Peritoneum (tissue), 1 donor: Measurements from ENCODE around the genes TGDS and MBNL2.

- PRO-cap, result bidirectional peak, plus-strand start at chr13:91348807, minus-strand start at chr13:91348778
These were observed 49.8 kb upstream of the GPC5 start for GRCh38 chr13:91348344-91349236.

GRCh38 chr13:91350015-91351239 is 48.0 kb upstream of the GPC5 start:
- PRO-cap, result no peak

DNA sequence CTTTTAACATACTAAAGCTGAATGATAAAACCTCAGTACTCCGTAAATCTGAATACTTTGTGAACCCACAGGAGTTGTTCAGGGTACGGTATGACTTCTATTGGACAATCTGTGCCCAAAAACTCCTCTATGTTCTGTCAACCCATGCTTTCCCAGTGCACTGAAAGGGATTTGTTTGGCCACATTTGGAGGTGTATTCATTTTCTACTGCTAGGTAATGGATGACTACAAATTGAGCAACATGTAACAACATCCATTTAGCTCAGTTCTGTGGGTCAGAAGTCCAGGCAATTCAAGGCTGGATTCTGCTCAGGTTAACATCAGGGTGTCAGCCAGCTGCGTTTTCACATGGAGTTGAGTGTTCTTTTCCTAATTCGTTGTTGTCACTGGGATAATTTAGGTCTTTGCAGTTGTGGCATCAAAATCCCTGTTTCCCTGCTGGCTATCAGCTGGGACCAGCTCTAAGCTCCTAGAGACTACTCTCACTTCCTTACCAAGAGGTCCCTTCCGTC is 25.6 kb upstream of the GPC5 start:
- PRO-cap, result no peak

DNA sequence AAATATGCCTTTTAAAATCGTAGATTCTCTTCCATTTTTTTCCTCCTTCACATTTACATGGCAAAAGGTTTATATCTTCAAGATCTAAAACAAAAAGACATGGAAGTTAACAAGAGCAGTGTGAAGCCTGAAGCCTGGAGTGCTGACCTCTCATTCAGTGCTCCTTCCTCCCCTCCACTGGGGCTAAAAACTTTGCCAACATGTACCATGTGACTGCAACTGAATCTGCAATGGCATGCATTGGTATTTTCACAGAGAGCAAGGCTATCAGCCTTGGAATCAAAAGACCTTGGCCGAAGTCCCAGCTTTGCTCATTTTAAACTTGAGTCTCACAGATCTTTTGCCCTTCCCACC is 325.2 kb downstream of the DCT start:
- PRO-cap, result no peak

DNA sequence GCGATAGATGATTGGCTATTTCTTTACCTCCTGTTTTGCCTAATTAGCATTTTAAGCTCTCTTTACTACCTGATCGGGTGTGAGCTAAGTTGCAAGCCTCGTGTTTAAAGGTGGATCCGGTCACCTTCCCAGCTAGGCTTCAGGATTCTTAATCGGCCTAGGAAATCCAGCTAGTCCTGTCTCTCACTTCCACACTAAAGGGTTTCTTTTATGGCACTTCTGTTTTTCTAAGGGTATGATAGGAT is 176.3 kb downstream of the DCT start:
- PRO-cap, result no peak

DNA sequence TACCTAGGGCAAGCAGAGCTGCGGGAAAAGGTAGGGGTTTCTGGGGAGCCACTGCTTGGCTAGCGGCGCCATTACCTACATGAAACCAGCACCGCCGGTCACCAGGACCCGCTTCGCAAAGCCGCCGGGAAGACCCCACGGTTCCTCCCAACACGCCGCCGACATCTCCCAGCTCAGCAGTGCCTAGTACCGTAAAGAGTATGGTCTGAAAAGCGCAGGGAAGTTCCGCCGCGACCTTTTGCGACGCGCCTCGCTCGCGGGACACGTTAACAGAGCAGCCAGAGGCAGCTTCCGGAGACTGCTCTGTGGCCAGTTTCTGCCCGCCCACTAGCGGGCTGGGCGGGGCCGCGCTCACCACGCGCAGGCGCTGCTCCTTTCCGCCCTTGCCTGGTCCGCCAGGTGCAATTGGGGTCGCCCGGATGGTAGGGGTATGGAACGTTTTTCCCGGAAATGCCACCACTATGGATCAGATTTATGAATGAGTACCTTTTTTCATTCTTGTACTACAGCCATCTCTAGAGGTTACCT is at the start of gene TGDS:
Gene TGDS, minus strand, starts transcription at position 181 of the 528 bp plus-strand sequence.
- PRO-cap, result unidirectional peak, minus-strand start at position 181 of the sequence

- PRO-cap, result no peak
These were observed 519 bp downstream of the SOX21 start for GRCh38 chr13:94711887-94712164.

DNA sequence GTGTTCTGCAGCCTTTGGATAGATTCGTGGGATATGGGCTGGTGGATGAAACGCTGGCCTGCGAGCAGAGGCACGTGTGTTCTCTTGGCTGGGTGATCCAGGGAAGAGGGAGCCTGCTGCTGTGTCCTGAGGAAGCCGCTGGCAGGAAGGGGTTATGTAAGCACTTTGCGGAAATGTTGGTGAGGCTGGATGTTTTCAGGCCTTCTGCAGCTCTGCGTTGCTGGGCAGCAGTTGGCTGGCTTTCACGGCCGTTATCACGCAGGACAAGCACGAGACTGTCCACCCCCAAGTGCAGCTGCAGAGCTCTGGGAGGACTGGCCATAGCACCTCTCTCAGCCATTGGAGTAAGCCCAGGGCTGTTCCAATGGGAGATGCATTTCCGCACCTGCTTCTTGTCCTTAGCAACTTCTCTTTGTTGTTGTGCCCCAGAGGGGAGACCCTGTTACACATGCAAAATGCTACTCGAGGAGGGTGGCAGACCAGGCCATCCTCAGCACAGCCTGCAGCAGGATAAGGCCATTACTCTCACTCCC is 147.0 kb upstream of the SOX21 start:
- PRO-cap, result no peak

- PRO-cap, result no peak
These were observed 256.2 kb upstream of the SOX21 start for GRCh38 chr13:94968353-94969147.

DNA sequence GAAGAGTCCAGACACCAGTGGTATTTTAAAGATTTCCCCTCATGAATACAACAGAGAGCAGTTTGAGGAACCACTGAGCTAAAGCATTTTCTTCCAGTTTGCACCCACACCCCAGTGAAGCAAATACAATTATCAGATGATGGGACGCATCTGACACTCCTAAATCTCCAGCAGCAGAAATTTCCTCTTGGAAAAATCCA is 74.3 kb downstream of the ABCC4 start:
- PRO-cap, result no peak

DNA sequence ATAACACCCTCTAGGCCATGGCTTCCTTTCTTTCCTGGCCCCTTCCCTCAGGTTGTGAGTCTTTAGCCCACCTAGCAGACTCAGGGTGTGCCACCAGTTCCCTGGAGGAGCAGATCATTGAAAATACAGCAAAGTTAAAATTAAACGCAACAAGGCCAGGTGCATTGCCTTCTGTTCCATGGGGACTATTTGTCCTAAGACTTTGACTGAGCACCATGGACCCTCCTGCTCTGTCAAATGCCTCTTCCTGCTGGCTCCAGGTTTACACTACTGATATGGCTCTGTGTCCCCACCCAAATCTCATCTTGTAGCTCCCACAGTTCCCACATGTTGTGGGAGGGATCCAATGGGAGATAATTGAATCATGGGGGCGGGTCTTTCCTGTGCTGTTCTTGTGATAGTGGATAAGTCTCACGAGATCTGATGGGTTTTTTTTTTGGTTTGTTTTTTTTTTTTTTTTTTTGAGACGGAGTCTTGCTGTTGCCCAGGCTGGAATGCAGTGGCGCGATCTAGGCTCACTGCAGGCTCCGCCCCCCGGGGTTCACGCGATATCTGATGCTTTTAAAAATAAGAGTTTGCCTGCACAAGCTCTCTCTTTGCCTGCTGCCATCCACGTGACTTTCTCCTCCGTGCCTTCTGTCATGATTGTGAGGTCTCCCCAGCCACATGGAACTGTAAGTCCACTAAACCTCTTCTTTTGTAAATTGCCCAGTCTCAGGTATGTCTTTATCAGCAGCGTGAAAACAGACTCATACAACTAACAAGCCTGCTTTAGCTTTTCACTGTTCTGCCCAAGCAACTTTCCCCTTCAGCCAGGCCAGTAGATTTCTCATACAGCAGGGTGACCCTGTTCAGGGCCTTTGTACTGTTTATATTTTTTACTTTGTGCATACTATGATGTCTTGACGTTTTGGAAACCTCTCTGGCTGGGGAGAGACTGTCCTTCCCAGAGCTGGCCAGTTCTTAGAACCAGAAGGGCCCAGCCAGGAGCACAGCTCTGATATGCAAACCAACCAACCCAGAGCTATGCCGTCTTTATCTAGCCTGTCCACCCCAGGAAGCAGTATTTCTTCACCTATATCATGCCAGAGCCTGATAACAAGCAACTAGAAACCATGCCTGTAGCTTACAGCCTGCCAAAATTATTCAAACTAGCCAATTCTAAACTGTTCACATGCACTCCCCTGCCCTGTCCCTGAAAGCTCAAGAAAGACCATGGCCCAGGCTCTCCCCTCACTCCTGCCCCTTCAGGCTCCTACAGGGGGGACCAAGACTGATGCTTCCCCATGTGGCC is 27.4 kb downstream of the ABCC4 start:
- PRO-cap, result no peak

DNA sequence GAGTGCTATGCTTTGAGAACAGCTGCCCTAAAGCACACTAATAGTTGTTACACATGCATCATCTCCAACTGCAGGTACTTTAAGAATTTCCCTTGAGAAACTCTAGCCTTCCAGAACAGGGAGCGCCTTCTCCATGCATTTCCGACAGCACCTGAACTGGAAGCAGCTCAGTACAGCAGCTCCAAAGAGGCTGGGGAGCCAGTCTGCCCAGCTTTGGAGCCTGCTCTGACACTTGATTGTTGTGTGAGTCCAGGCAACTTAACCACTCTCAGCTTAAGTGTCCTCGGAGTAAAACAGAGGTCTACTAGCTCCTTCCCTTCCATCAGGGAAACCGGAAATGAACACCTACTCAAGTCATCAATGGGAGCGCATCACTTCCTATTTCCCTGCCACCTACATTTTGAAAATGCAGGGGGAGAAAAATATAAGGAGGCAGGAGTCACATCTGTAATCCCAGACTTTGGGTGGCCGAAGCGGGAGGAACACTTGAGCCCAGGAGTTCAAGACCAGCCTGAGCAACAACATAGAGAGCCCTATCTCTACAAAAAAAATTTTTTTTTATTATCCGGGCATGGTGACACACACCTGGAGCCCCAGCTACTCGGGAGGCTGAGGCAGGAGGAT is 2.6 kb downstream of the ABCC4 start:
- PRO-cap, result no peak

DNA sequence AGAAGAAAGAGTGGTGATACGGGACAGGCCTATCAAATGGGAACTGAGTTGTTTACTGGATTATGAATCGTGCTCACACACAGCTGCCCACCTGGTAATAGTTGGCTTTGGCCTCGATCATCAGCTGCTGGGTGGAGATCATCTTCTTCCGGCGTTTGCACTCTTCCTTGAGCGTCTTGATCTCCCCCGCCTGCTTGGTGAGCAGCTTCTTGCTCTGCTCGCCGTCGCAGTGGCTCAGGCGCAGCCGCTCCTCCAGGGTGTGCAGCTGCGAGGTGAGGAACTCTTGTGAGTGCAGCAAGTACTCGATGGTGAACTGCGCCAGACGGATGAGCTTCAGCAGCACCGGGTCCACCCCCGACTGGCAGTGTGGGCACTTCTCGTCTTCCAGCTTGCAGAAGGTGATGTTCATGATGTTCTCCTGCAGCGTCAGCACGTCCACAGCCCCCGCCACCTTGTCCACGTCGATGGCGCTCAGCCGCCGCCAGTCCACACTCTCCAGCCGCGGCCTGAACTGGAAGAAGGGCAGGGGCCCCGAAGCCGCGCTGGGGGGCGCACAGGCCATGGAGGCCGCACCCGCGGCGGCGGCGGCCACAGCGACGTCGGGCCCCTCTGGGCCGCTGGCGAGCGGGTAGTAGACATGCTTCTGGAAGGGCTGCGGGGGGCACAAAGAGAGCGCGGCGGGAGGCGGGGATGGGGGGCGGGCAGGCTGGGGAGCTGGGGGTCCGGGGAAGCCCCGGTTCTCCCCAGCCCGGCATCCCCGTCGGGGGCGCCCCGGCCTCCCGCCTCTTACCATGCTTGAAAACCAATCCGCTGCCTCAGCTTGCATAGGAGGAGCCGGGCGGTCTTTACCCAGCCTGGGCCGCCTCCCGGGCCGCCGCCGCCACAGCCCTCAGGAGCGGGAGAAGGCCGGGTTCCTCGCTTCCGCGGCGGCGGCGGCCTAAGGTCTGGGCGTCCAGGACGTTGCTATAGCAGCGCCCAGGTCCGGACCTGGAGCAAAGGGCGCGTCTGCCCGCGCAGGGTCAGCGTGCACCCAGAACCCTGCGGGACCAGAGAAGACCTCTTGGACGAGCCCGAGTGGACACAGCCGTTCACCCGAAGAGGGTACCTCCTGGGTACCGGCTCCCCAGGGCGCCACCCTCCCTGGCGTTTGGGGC is 2.9 kb downstream of the DZIP1 start:
- PRO-cap, result no peak

- PRO-cap, result no peak
These were observed 1.7 kb upstream of the MBNL2 start for GRCh38 chr13:97220297-97221037.

DNA sequence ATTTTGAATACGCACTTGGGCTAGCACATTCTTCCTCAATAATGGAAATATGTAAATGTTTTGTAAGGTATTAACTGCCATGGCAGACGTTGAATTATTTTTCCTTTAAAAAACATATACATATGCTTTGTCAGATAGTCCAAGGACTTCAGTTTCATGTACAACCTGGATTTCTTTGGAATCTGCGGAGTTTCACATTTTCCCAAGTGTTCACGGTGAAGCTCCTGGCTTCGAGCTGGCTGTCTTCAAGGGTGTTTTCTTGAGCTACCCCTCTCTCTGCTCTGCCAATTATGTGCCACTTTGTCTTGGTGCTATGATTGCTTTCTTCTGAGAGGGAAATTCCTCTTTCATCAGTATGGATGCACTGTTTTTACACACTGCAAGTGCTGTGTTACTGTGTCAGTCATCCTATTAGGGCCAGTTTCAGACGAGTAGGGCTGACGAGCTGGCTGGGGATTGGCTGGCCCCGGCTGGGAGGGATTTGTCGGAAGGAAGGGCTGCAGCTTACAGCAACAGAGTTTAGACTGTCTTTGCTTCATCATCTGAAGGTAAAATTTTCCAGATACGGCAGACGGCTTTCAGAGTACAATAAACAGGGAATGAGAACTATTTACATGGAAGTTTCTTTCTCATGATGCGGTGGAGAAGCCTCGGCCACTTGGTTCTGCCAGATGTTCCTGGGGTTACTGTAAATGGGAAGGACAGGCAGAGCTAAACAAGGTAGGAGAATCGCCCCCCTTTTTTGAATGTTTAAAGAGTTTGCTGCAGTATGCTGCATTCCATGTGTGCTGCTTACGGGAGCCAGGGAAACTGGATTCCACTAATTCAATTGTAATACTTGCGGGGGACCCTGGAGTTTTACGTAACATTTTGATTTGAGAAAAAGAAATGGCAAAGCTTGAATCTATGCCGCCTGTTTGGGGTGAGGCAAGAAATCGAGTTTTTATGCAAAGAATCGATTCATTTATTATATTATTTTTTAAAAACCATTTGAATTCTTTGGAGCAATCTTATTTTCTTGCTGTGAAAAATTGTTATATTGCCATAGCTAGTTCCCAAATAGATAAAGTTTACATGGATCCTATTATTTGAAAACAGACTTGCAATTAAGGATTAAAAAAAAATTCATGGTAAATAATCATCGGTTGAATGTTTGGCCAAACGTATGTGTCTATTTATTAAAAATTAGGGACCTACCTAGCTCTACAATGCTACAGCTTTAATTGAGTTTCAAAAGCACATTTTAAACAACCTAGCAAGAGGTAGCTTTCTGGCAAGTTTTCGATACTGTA is at the start of gene MBNL2:
Gene MBNL2, plus strand, starts transcription at position 522 of the 1,292 bp plus-strand sequence.
- PRO-cap, result no peak

- PRO-cap, result no peak
These were observed 11.4 kb downstream of the MBNL2 start for GRCh38 chr13:97233344-97234053.

- PRO-cap, result no peak
These were observed 19.6 kb downstream of the MBNL2 start for GRCh38 chr13:97241335-97242599.

- PRO-cap, result no peak
These were observed 87.5 kb downstream of the MBNL2 start for GRCh38 chr13:97309459-97310224.

- PRO-cap, result no peak
These were observed 89.3 kb upstream of the RAP2A start for GRCh38 chr13:97344663-97344988.

GRCh38 chr13:97369092-97369586 is 64.8 kb upstream of the RAP2A start:
- PRO-cap, result no peak